Astrocyte (in vitro differentiated cells and primary cell): ENCODE measurements around the genes SAPCD1 and LSM2.

DNA sequence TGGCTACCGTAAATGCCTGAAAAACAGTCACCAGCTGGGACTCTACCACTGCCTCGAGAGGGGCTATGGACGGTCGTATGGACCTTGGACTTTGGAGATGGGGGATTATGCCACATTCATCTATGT, 165 bp upstream of the BAG6 start:
- PRO-cap: no peak
- RRBS, 2 experiments: no CpG with 5 or more reads among the region's 4 CpGs

DNA sequence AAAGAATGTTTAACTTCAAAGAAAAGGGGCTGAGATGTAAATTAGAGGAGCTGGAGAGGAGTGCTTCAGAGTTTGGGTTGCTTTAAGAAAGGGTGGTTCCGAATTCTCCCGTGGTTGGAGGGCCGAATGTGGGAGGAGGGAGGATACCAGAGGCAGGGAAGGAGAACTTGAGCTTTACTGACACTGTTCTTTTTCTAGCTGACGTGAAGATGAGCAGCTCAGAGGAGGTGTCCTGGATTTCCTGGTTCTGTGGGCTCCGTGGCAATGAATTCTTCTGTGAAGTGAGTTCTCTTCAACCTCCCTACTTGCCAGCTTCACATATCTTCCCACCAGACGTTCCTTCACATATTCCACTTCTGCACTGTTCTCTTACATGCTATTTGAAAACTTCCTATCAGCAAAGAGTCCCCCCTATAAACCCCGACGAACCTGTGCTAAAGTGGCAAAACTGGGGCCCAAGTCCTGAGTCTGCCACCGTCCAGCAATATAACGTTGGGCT, 792 bp downstream of the CSNK2B start:
- PRO-cap: no peak
- RRBS, 2 experiments: no CpG with 5 or more reads among the region's 10 CpGs

- PRO-cap: no peak
- RRBS, 2 experiments: no CpG with 5 or more reads among the region's 5 CpGs
These were observed 1.9 kb downstream of the CSNK2B start for GRCh38 chr6:31667741-31668255.

DNA sequence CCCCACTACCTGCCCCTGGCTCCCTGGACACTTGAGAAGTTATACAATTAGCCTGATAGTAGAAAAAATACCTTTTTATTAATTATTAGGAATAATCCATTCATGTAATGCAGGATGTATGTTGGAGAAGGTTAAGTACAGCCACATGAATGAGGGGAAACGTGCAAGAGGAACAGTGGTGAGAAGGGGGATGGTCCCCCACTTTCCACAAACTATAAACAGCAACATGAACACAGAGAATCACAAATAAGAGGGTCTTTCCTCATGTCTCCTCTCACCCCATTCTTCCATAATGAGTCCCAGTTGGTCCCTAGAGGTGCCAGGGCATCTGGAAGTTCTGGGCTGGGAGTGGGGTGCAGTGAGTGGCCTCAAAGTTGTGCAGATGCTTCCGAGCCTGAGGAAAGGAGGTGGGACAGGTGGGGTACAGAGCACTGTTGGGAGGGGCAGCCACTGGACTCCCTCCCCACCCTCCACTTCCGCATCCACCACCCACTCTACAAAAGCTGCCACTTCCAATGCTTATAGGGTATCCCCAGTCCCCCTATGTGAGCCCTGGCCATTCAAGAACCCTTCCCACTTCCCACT, 6.1 kb upstream of the LY6G5C start:
- PRO-cap: no peak
- RRBS, 2 experiments: no CpG with 5 or more reads among the region's 3 CpGs

DNA sequence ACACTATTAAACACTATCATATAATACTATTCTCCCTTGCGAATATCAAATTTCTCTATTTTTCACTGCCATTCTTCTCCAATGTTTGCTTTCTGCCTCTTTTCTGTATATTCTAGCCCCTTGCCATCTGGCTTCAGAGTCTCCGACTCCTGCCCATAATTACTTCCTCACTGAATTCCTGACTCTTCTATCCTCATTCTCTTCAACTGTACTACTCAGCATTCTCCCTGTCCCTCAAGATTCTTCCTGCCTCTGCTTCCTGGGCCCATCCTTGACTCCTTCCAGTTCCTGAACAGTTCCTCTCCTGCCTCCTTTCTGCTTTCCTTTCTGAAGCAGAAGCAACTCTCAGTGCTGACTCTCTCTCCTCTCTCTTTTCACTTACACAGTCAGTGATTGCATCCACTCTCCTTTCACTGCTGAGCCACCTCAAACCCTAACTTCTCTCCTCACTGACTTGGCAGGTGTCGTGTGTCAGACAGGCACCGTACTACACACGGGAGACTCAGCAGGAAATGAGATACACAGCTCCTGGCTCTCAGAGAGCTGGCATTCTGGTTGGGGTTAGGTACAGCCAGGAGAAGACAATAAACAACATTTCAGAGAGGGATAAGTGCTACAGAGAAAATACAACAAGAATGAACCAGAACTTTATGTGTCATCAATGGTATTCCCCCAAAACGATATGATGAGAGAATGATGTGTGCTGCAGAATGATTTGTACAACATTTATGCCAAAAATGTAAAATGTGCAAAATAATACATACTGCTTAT, 5.6 kb downstream of the ABHD16A start:
- PRO-cap: no peak
- RRBS, 2 experiments: no CpG with 5 or more reads among the region's 6 CpGs

- PRO-cap: no peak
- RRBS, 2 experiments: no CpG with 5 or more reads among the region's 4 CpGs
These were observed at the start of gene SAPCD1 for GRCh38 chr6:31762471-31762804. Gene SAPCD1, plus strand, starts transcription at chr6:31762656.

GRCh38 chr6:31765817-31766719, 3.6 kb downstream of the SAPCD1 start:
- PRO-cap: no peak
- RRBS, 2 experiments: 67 to 75% methylated on average over 7 of the region's 44 CpGs

DNA sequence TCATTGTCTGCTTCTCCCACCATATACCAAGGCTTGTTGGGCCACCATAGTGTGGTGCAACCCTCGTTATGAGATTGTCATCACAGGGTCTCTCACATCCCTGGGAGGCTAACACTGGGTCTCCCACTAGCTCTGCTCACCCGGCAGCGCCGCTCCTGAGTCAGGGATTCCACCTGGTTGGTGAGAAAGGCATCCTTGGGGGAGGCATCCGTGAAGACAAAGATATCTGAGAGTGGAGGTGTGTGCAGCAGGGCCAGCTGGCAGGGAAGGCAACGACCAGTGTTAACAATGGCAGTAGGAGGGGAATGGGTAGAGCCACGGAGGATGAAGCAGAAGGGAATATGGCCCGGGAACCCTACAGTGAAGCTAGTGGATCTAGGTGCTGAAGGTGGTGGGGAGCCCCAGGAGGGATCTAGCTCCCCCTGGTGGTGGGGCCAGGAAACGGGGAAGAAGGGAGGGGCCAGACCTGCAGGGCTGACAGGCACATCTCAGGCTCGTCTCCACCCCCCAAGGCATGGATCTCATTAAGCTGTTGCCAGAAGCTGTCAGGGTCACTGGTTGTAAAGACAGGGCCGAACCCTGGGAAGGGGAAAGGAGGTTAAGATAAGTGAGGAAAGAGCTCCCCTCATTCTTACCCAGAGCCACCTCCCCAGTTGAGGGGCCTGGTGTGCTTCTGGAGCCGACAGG, 7.2 kb downstream of the SAPCD1 start:
- PRO-cap: no peak
- RRBS, 2 experiments: no CpG with 5 or more reads among the region's 12 CpGs

DNA sequence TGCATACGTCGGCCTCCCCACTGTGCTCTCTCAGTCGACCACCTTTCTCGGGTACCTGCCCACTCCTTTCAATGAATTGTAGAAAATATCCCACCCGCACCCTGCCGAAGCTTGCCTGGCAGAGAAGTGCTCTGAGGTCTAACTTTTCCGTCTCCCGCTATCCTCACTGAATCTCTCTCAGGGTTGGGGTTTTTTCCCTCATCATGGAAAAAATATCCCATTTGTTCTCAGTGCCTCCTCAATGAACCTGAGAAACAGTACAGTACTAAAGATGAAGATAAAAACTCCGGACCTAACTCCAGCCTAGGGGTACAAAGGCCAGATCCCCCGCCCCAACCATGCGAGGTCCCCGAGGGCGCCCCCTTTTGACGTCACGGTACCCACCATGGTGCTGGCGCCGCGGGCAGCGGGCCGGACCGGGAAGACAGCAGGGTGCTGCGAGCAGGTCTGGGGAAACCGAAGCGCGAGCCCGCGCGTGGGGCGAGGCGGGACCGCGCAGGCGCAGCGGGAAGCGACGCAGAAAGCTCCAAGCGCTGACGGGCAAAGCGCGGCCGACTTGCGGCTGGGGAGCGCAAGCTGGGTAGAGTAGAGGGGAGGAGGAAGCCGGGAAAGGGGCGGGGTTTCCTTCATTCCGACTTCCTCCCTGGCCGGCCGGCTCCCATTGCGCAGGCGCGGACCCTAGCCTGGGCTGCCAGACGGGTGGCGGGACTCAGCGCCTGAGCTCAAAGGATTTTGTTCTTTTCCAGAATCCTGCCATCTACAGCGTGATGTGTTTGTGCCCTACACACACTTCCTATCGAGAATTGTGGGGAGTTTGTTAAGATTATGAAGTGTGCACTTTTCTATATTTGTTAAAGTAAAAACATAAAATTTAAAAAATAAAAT, at the start of gene LSM2:
Gene LSM2, minus strand, starts transcription at position 596 of the 885 bp plus-strand sequence.
- PRO-cap: bidirectional peak, plus-strand start at position 694 of the sequence, minus-strand start at position 424 of the sequence
- RRBS, 2 experiments: 0 to 2% methylated on average over 3 of the region's 56 CpGs

DNA sequence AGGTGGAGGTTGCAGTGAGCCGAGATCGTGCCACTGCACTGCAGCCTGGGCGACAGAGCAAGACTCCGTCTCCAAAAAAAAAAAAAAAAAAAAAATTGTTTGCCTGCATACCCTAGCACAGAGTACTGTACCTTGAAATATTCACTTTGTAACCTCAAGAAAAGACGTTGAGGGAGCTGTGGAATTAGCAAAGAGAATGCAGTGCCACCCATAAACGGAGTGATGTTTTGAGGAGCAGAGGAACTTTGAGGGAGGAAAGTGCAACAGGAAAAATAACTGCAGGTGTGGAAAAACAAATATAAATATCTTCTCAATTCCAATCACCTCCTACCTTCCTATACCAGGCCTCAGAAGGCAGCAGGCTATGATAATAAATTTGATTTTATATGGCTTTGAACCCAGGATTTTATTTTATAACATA, 5.2 kb downstream of the HSPA1A start:
- PRO-cap: no peak
- RRBS, 2 experiments: no CpG with 5 or more reads among the region's 6 CpGs

GRCh38 chr6:31855643-31856167, 6.9 kb downstream of the NEU1 start:
- PRO-cap: no peak
- RRBS, 2 experiments: no CpG with 5 or more reads among the region's 12 CpGs

GRCh38 chr6:31861882-31862300, 730 bp downstream of the NEU1 start:
- PRO-cap: no peak
- RRBS, 2 experiments: no CpG with 5 or more reads among the region's 16 CpGs

GRCh38 chr6:31892289-31893335, 4.9 kb downstream of the EHMT2 start:
- PRO-cap: no peak
- RRBS, 2 experiments: 89 to 100% methylated on average over 3 to 4 of the region's 21 CpGs

- PRO-cap: no peak
- RRBS, 2 experiments: no CpG with 5 or more reads among the region's 17 CpGs
These were observed 1.1 kb downstream of the ZBTB12 start for GRCh38 chr6:31900796-31901190.

DNA sequence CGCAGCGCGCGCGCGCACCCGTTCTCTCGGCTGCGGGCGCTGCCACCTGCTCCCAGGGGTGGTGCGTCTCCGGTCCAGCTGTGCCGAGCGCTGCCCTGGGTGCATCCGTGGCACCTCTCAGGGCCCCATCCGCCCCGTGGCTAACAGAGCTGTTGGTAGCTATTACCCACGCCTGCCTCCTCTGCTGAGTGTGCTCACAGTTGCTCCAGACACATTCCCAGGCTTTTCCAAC, 428 bp upstream of the ZBTB12 start:
- PRO-cap: no peak
- RRBS, 2 experiments: 0% methylated on average over 3 of the region's 18 CpGs; no CpG with 5 or more reads in 1 of the 2 experiments

- PRO-cap: no peak
- RRBS, 2 experiments: no CpG with 5 or more reads among the region's 8 CpGs
These were observed 1.1 kb upstream of the CFB start for GRCh38 chr6:31944716-31945367.

GRCh38 chr6:31978861-31979964, 2.6 kb upstream of the C4A start:
- PRO-cap: no peak
- RRBS, 2 experiments: no CpG with 5 or more reads among the region's 7 CpGs

GRCh38 chr6:32086444-32087033, 22.6 kb downstream of the TNXB start:
- PRO-cap: no peak
- RRBS, 2 experiments: no CpG with 5 or more reads among the region's 5 CpGs

- PRO-cap: no peak
- RRBS, 2 experiments: 78% methylated on average over 3 of the region's 21 CpGs; no CpG with 5 or more reads in 1 of the 2 experiments
These were observed 20.4 kb downstream of the TNXB start for GRCh38 chr6:32088368-32089562.

- PRO-cap: no peak
- RRBS, 2 experiments: no CpG with 5 or more reads among the region's 8 CpGs
These were observed 1.5 kb upstream of the TNXB start for GRCh38 chr6:32110554-32111085.